K562 (cell line): ENCODE measurements around a stretch of chr20.

DNA sequence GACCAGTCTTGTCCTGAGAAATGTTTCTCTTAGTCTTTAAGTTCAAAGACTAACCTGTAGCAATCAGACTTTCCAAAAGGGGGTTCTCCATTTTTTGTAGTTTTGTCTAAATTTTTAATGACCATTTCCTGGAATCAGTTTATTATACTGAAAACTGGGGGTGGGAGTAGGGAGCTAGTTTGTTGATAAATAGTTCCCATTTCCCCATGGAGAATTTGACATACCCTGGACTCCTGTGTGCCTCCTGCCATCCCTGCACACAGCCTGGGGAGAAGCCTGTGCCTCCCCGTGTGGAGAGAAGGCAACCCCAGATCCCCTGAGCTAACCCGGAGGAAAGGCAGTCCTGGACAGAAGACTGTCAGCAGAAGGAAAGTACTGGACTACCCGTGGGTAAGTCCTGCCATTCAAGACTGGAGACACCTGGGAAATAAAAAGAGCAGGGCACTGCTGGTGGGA lies 13.5 kb downstream of the GFRA4 start:
- RAMPAGE, long total RNA, result no peak
- RRBS, result no CpG with 5 or more reads among the region's 3 CpGs
PRO-cap:
- standard, result no peak
- CoPRO, capped RNA only, 2 experiments, result no peak in any of the 2 experiments
- CoPRO, capped and uncapped RNA, 2 experiments, result no peak in any of the 2 experiments
- CoPRO, uncapped RNA only, 2 experiments, result no peak in any of the 2 experiments
CAGE:
- cytosol, long polyA plus RNA, result no peak
- long polyA plus RNA, result no peak
- nucleolus, long total RNA, result no peak
- nucleus, long polyA plus RNA, result no peak

- RAMPAGE, long total RNA, result no peak
- RRBS, result no CpG with 5 or more reads among the region's 9 CpGs
PRO-cap:
- standard, result no peak
- CoPRO, capped RNA only, 2 experiments, result no peak in any of the 2 experiments
- CoPRO, capped and uncapped RNA, 2 experiments, result no peak in any of the 2 experiments
- CoPRO, uncapped RNA only, 2 experiments, result no peak in any of the 2 experiments
CAGE:
- cytosol, long polyA plus RNA, result no peak
- long polyA plus RNA, result no peak
- nucleolus, long total RNA, result no peak
- nucleus, long polyA plus RNA, result no peak
Measured at GRCh38 chr20:3755261-3755832, 12.2 kb downstream of the ADISSP start.

GRCh38 chr20:3781752-3782077 lies 467 bp upstream of the SPEF1 start:
- RAMPAGE, long total RNA, result no peak
- RRBS, result no CpG with 5 or more reads among the region's 6 CpGs
PRO-cap:
- standard, result unidirectional peak, minus-strand start at chr20:3781844
- CoPRO, capped RNA only, 2 experiments, result no peak in any of the 2 experiments
- CoPRO, capped and uncapped RNA, 2 experiments, result no peak in any of the 2 experiments
- CoPRO, uncapped RNA only, 2 experiments, result no peak in any of the 2 experiments
CAGE:
- cytosol, long polyA plus RNA, result no peak
- long polyA plus RNA, result no peak
- nucleolus, long total RNA, result no peak
- nucleus, long polyA plus RNA, result no peak

DNA sequence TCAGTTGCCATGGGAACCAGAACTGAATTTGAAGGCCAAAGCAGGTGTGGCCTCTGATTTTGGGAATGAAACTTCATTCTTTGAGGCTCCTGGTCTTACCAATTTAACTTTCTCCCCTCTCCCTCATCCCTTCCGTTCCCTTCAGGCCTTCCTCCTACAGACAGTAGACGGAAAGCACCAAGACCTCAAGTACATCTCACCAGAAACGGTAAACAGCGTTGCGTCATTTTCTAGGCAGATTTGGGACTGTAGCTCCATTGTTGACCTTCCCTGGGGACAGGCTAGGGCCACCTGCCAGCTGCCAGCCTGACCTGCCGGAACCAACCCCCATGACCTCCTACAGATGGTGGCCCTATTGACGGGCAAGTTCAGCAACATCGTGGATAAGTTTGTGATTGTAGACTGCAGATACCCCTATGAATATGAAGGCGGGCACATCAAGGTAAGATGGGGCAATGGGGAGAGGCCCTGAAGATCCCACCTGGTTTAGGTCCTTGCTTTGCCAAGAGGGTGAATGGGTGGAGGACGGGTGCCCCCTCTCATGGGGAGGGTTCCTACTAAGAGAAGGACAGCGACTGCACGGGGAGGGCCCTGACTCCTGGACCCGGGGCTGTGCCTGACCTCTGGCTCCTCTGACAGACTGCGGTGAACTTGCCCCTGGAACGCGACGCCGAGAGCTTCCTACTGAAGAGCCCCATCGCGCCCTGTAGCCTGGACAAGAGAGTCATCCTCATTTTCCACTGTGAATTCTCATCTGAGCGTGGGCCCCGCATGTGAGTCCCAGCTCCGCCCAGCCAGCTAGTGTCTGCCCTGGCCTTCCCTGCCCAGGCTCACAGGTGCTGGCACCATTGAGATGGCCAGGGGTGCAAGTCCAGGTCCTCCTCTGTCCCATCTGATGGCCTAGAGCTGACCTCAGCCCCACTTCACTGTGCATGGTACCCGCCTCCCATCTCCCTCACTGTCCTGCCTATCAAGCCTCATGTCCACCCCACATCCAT lies 7.0 kb downstream of the CDC25B start:
- RAMPAGE, long total RNA, result no peak
- RRBS, result no CpG with 5 or more reads among the region's 24 CpGs
PRO-cap:
- standard, result no peak
- CoPRO, capped RNA only, 2 experiments, result no peak in any of the 2 experiments
- CoPRO, capped and uncapped RNA, 2 experiments, result no peak in any of the 2 experiments
- CoPRO, uncapped RNA only, 2 experiments, result no peak in any of the 2 experiments
CAGE:
- cytosol, long polyA plus RNA, result no peak
- long polyA plus RNA, result no peak
- nucleolus, long total RNA, result no peak
- nucleus, long polyA plus RNA, result no peak

GRCh38 chr20:3842261-3842831 lies 4.3 kb upstream of the MAVS start:
- RAMPAGE, long total RNA, result no peak
- RRBS, result no CpG with 5 or more reads among the region's 6 CpGs
PRO-cap:
- standard, result no peak
- CoPRO, capped RNA only, 2 experiments, result no peak in any of the 2 experiments
- CoPRO, capped and uncapped RNA, 2 experiments, result no peak in any of the 2 experiments
- CoPRO, uncapped RNA only, 2 experiments, result no peak in any of the 2 experiments
CAGE:
- cytosol, long polyA plus RNA, result no peak
- long polyA plus RNA, result no peak
- nucleolus, long total RNA, result no peak
- nucleus, long polyA plus RNA, result no peak

DNA sequence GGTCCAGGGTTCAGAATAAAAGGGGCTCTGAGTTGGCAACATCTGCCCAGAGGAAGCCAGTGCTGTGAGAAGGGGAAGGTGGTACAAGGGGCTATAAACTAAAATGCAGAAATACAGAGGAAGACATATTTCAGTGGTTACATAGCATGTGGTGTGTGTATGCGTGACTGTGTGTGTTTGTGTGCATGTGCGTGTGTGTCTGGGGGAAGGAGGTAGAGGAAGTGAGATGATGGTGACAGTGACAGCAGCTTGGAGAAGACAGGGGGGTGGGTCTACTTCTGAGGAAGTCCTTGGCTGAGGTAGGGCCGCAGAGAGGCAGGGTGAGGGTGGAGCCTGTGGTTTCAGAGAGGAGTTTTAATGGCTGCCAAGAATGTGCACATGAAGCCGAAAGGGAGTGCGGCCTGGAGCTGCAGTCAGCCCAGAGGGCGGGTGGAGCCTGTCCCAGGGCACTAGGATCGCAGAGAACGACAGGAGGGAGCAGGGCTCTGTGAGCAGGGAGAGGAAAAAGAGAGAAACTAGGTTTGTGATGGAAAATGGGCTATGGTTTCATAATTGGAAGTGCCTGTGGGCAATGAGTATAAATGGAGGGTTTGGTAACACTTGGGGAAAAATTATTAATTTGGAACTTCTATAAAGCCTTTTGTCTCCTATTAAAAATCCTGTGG lies 22.7 kb upstream of the RNF24 start:
- RAMPAGE, long total RNA, result no peak
- RRBS, result no CpG with 5 or more reads among the region's 8 CpGs
PRO-cap:
- standard, result bidirectional peak, plus-strand start at position 347 of the sequence, minus-strand start at position 223 of the sequence
- CoPRO, capped RNA only, 2 experiments, result peak in 2 of 2 experiments; most common plus-strand start position 357 of the sequence (in 1); most common minus-strand start position 223 of the sequence (in 2)
- CoPRO, capped and uncapped RNA, 2 experiments, result peak in 1 of 2 experiments; most common plus-strand start position 397 of the sequence (in 1); most common minus-strand start position 223 of the sequence (in 1)
- CoPRO, uncapped RNA only, 2 experiments, result no peak in any of the 2 experiments
CAGE:
- cytosol, long polyA plus RNA, result no peak
- long polyA plus RNA, result no peak
- nucleolus, long total RNA, result no peak
- nucleus, long polyA plus RNA, result no peak

DNA sequence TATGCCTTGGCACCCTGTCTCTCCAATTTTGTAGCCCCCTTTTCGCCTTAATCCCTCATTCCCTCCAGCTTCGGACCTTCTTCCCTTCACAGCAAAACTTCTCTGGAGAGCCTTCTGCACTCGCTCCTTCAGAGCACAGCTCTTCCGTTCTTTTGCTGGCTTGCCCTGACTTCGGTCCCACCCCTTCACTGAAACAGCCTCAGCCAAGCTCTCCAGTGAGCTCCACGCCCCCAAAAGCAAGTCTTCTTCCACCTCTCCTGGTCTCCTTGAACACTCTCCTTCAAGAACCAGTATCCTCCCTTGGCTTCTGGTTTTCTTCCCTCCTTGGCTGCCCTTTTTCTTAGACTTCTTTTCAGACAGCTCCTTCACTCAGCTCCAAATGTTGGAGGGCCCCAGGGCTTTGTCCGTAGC lies 1.5 kb downstream of the SMOX start:
- RAMPAGE, long total RNA, result no peak
- RRBS, result no CpG with 5 or more reads among the region's 7 CpGs
PRO-cap:
- standard, result no peak
- CoPRO, capped RNA only, 2 experiments, result no peak in any of the 2 experiments
- CoPRO, capped and uncapped RNA, 2 experiments, result no peak in any of the 2 experiments
- CoPRO, uncapped RNA only, 2 experiments, result no peak in any of the 2 experiments
CAGE:
- cytosol, long polyA plus RNA, result no peak
- long polyA plus RNA, result no peak
- nucleolus, long total RNA, result no peak
- nucleus, long polyA plus RNA, result no peak

DNA sequence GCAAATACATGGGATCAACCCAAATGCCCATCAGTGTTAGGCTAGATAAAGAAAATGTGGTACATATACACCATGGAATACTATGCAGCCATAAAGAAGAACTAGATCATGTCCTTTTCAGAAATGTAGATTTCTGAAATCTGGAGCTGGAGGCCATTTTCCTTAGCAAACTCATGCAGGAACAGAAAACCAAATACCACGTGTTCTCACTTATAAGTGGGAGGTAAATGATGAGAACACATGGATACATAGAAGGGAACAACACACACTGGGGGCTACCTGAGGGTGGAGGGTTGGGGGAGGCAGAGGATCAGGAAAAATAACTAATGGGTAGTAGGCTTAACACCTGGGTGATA lies 153.5 kb upstream of the PRNP start:
- RAMPAGE, long total RNA, result no peak
- RRBS, result no CpG with 5 or more reads among the region's 1 CpG
PRO-cap:
- standard, result no peak
- CoPRO, capped RNA only, 2 experiments, result no peak in any of the 2 experiments
- CoPRO, capped and uncapped RNA, 2 experiments, result no peak in any of the 2 experiments
- CoPRO, uncapped RNA only, 2 experiments, result no peak in any of the 2 experiments
CAGE:
- cytosol, long polyA plus RNA, result no peak
- long polyA plus RNA, result no peak
- nucleolus, long total RNA, result no peak
- nucleus, long polyA plus RNA, result no peak

DNA sequence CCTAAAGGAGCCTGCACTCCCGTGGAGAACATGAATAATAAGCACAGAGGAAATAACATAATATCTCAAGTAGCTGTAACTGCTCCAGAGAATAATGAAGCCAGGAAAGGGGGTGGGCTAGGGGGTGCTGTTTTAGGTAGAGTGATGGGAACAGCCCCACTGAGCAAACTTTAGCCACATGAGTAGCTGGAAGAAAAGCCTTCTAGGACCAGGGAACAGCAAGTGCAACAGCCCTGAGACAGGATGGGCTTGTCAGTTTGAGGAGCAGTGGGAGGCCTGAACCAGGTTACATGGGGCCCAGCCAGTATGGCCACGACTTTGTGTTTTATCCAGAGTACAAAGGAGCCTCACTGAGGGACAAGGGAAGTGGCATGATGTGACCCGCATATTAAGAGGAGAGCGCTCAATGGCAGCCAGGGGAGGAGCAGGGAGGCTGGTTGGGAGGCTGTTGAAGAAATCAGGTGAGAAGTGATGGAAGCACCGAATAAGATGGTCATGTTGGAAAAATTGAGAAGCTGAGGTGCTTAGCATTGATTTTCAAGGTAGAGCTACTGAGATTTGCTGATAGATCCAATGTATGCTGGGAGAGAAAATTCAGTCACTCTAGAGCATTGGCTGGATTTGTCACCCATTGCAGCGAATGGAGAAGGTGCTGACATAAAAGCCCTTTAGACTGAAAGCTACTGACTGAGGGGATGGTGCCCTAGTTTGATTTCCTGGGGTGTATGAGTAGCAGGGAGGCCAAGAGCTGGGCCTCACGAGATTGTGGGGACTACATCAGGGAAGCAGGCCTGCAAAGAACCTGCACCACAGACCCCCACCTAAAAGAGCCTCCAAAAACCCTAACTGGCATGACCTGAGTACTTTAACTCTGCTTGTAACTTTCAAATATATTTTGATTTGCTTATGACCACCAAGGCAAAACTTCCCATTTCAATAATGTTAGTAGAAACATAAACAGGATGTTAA lies 11.4 kb downstream of the PRNP start:
- RAMPAGE, long total RNA, result no peak
- RRBS, result no CpG with 5 or more reads among the region's 7 CpGs
PRO-cap:
- standard, result no peak
- CoPRO, capped RNA only, 2 experiments, result no peak in any of the 2 experiments
- CoPRO, capped and uncapped RNA, 2 experiments, result no peak in any of the 2 experiments
- CoPRO, uncapped RNA only, 2 experiments, result no peak in any of the 2 experiments
CAGE:
- cytosol, long polyA plus RNA, result no peak
- long polyA plus RNA, result no peak
- nucleolus, long total RNA, result no peak
- nucleus, long polyA plus RNA, result no peak

GRCh38 chr20:4866898-4867734 lies 43.7 kb upstream of the RASSF2 start:
- RAMPAGE, long total RNA, result no peak
- RRBS, result no CpG with 5 or more reads among the region's 8 CpGs
PRO-cap:
- standard, result no peak
- CoPRO, capped RNA only, 2 experiments, result no peak in any of the 2 experiments
- CoPRO, capped and uncapped RNA, 2 experiments, result no peak in any of the 2 experiments
- CoPRO, uncapped RNA only, 2 experiments, result no peak in any of the 2 experiments
CAGE:
- cytosol, long polyA plus RNA, result no peak
- long polyA plus RNA, result no peak
- nucleolus, long total RNA, result no peak
- nucleus, long polyA plus RNA, result no peak

DNA sequence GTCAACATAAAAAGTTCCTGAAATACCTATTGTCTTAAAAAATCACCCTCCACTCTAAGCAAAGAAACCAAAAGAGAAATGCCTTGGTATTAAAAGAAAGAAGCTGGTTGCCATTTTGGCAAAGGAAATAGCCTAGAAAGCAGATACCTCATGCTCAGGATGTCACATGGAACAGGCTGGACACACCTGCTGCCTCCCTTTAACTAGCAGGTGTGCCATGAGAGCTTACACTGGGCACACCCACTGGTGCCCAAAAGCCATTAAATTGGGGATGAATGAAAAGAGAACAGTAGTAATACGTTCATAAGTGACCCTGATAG lies 1.5 kb downstream of the SLC23A2 start:
- RAMPAGE, long total RNA, result no peak
- RRBS, result no CpG with 5 or more reads among the region's 1 CpG
PRO-cap:
- standard, result no peak
- CoPRO, capped RNA only, 2 experiments, result no peak in any of the 2 experiments
- CoPRO, capped and uncapped RNA, 2 experiments, result no peak in any of the 2 experiments
- CoPRO, uncapped RNA only, 2 experiments, result no peak in any of the 2 experiments
CAGE:
- cytosol, long polyA plus RNA, result no peak
- long polyA plus RNA, result no peak
- nucleolus, long total RNA, result no peak
- nucleus, long polyA plus RNA, result no peak

- RAMPAGE, long total RNA, result no peak
- RRBS, result no CpG with 5 or more reads among the region's 11 CpGs
PRO-cap:
- standard, result bidirectional peak, plus-strand start at chr20:5078769, minus-strand start at chr20:5078639
- CoPRO, capped RNA only, 2 experiments, result peak in 1 of 2 experiments; most common plus-strand start chr20:5078742 (in 1); most common minus-strand start chr20:5078674 (in 1)
- CoPRO, capped and uncapped RNA, 2 experiments, result peak in 1 of 2 experiments; most common plus-strand start chr20:5078708 (in 1); most common minus-strand start chr20:5078676 (in 1)
- CoPRO, uncapped RNA only, 2 experiments, result no peak in any of the 2 experiments
CAGE:
- cytosol, long polyA plus RNA, result no peak
- long polyA plus RNA, result no peak
- nucleolus, long total RNA, result no peak
- nucleus, long polyA plus RNA, result no peak
Measured at GRCh38 chr20:5078388-5078962, 34.4 kb downstream of the TMEM230 start.

GRCh38 chr20:5108464-5108975 lies 4.4 kb downstream of the TMEM230 start:
- RAMPAGE, long total RNA, result no peak
- RRBS, result no CpG with 5 or more reads among the region's 4 CpGs
PRO-cap:
- standard, result no peak
- CoPRO, capped RNA only, 2 experiments, result no peak in any of the 2 experiments
- CoPRO, capped and uncapped RNA, 2 experiments, result no peak in any of the 2 experiments
- CoPRO, uncapped RNA only, 2 experiments, result no peak in any of the 2 experiments
CAGE:
- cytosol, long polyA plus RNA, result no peak
- long polyA plus RNA, result no peak
- nucleolus, long total RNA, result no peak
- nucleus, long polyA plus RNA, result no peak

DNA sequence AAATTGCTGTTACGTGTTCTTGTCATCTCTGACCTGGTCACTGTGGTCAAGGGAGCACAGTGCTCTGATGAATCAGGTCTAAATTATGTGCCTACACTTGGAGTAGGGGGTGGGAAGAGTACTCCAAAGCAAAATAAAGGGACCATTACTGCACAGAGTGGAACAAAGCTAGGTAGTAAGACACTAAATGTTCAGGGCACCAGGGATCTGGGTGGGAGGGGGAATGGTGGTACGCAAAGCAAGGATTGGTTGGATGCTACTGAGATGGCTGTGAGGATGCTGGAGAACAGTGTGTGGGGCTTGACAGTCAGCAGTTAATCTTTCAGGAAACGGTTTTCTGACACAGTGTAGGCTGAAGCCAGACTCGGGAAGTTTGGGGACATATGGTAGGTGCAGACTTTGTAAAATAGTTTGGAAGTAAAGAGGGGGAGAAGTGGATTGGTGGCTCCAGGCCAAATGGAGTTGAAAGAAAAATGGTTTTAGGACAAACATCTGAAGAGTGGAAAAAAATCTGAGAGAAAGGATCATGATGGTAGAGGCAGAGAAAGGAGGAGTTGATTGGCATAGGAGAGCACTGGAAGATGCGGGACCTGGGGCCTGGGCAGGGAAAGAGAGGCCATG lies 30.2 kb downstream of the CDS2 start:
- RAMPAGE, long total RNA, result no peak
- RRBS, result no CpG with 5 or more reads among the region's 5 CpGs
PRO-cap:
- standard, result no peak
- CoPRO, capped RNA only, 2 experiments, result no peak in any of the 2 experiments
- CoPRO, capped and uncapped RNA, 2 experiments, result no peak in any of the 2 experiments
- CoPRO, uncapped RNA only, 2 experiments, result no peak in any of the 2 experiments
CAGE:
- cytosol, long polyA plus RNA, result no peak
- long polyA plus RNA, result no peak
- nucleolus, long total RNA, result no peak
- nucleus, long polyA plus RNA, result no peak

DNA sequence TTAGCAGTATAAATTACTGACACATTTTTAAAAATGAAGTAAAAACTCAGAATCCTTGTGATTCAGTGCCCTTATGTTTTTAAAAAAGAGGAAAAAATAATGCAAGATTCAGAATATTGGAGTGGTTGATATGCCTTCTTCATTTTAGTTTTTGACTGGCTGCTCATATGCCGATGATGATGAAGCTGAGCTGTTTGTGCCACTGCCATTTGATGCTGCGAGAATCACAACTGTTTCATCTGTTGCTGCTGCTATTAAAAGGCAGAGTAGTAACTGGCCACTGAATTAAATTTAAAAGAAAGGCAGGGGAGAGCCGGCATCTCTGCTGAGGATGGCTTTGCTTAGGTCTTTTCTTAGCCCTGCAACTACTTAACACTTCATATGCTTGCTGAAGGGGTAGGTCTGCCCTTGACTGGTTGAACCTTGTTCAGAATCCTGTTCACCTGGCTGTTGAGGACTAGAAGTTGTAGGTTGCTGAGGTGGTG lies 33.1 kb downstream of the CDS2 start:
- RAMPAGE, long total RNA, result no peak
- RRBS, result no CpG with 5 or more reads among the region's 3 CpGs
PRO-cap:
- standard, result no peak
- CoPRO, capped RNA only, 2 experiments, result no peak in any of the 2 experiments
- CoPRO, capped and uncapped RNA, 2 experiments, result no peak in any of the 2 experiments
- CoPRO, uncapped RNA only, 2 experiments, result no peak in any of the 2 experiments
CAGE:
- cytosol, long polyA plus RNA, result no peak
- long polyA plus RNA, result no peak
- nucleolus, long total RNA, result no peak
- nucleus, long polyA plus RNA, result no peak

DNA sequence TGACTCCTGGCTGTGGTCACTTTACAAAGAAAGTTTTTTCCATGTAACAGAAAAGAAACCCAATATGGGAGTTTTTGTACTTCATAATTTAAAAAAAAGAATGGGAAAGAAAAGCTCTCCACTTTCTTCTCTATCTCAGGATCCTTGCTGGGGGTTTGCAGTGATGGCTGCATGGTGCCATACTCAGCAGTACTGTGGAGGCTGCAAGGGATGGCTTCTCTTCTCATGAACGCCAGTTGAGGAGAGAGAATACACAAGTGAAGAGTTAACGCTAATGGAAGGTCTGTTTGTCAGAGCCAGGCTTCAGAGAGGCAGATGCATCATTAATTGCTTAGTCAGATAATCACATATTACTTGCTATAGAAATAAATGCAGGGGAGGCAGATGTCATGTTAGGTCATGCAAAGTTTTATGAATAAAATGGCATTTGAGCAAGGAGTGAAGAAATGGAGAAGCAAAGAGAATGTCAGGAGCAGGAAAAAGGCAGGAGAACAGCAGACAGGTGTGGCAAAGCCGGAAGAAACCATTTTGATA lies 51.2 kb downstream of the CDS2 start:
- RAMPAGE, long total RNA, result no peak
- RRBS, result no CpG with 5 or more reads among the region's 3 CpGs
PRO-cap:
- standard, result no peak
- CoPRO, capped RNA only, 2 experiments, result no peak in any of the 2 experiments
- CoPRO, capped and uncapped RNA, 2 experiments, result no peak in any of the 2 experiments
- CoPRO, uncapped RNA only, 2 experiments, result no peak in any of the 2 experiments
CAGE:
- cytosol, long polyA plus RNA, result no peak
- long polyA plus RNA, result no peak
- nucleolus, long total RNA, result no peak
- nucleus, long polyA plus RNA, result no peak

DNA sequence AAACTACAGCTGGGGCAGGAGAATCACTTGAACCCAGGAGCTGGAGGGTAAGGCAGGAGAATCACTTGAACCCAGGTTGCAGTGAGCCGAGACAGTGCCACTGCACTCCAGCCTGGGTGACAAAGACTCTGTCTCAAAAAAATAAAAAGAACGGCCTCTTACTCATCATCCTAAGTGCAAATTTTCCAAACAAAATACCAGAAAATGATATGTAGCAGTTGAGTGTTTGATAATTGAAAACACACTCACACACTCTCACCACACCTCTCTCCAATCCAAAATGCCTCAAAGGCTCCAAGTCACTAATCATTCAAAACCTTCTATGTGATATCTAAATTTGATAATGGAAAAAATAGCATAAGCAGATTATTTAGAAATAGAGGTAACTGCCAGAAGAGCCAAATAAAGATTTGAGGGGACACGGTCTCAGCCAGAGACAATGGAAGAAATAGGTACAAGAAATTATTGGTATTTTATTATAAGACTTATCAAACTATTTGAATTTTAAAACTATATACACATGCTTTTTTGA lies 59.1 kb downstream of the GPCPD1 start:
- RAMPAGE, long total RNA, result no peak
- RRBS, result no CpG with 5 or more reads among the region's 3 CpGs
PRO-cap:
- standard, result no peak
- CoPRO, capped RNA only, 2 experiments, result no peak in any of the 2 experiments
- CoPRO, capped and uncapped RNA, 2 experiments, result no peak in any of the 2 experiments
- CoPRO, uncapped RNA only, 2 experiments, result no peak in any of the 2 experiments
CAGE:
- cytosol, long polyA plus RNA, result no peak
- long polyA plus RNA, result no peak
- nucleolus, long total RNA, result no peak
- nucleus, long polyA plus RNA, result no peak

DNA sequence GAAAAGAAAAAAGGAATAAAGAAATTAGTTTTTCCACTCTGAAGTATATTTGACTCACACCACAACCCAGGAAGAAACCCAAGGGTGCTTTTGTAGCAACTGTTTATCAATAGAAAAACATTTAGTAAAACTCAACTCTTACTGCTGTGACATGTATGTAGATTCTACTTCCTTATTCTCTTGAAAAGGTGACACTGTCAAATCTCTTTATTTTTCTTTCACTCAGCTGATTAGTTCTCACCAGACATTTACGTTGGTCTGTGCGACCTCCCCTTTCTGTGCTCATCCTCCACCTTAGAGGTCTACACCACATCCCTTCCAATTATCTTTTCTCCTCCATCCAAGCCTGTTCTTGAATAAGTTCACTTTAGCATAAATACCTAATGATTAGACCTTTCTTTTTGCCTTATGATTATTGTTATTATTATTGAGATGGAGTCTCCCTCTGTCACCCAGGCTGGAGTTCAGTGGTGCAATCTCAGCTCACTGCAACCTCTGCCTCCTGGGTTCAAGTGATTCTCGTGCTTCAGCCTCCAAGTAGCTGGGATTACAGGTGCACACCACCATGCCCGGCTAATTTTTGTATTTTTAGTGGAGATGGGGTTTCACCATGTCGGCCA lies 39.7 kb upstream of the GPCPD1 start:
- RAMPAGE, long total RNA, result no peak
- RRBS, result no CpG with 5 or more reads among the region's 5 CpGs
PRO-cap:
- standard, result no peak
- CoPRO, capped RNA only, 2 experiments, result no peak in any of the 2 experiments
- CoPRO, capped and uncapped RNA, 2 experiments, result no peak in any of the 2 experiments
- CoPRO, uncapped RNA only, 2 experiments, result no peak in any of the 2 experiments
CAGE:
- cytosol, long polyA plus RNA, result no peak
- long polyA plus RNA, result no peak
- nucleolus, long total RNA, result no peak
- nucleus, long polyA plus RNA, result no peak

DNA sequence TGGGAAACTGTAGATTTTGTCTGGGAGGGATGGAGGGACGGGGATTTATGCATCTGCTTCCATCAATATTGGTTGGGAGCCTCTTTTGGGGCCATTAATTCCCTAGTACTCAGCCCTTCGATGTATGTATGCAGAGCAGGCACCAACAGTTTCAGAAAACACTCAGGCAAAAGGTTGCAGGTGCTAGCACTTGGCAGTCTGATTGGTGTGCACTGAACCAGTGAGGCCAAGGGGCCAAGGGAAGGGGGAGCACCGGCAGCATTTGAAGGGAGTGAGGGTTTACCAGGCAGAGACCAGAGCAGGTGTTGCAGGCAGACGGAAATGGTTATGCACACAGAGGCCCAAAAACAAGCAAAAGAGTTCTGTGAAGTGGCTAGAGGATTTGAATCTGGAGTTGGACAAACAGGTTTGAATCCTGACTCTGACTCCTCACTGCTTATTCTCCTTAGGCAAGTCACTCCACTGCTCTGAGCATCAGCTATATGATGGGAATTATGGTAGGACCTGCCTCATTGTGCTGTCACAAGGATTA lies 58.3 kb upstream of the SHLD1 start:
- RAMPAGE, long total RNA, result no peak
- RRBS, result 24% methylated on average over 1 of the region's 4 CpGs
PRO-cap:
- standard, result no peak
- CoPRO, capped RNA only, 2 experiments, result no peak in any of the 2 experiments
- CoPRO, capped and uncapped RNA, 2 experiments, result no peak in any of the 2 experiments
- CoPRO, uncapped RNA only, 2 experiments, result no peak in any of the 2 experiments
CAGE:
- cytosol, long polyA plus RNA, result no peak
- long polyA plus RNA, result no peak
- nucleolus, long total RNA, result no peak
- nucleus, long polyA plus RNA, result no peak